Measurements from ENCODE around the genes SGK1 and MAP7.

DNA sequence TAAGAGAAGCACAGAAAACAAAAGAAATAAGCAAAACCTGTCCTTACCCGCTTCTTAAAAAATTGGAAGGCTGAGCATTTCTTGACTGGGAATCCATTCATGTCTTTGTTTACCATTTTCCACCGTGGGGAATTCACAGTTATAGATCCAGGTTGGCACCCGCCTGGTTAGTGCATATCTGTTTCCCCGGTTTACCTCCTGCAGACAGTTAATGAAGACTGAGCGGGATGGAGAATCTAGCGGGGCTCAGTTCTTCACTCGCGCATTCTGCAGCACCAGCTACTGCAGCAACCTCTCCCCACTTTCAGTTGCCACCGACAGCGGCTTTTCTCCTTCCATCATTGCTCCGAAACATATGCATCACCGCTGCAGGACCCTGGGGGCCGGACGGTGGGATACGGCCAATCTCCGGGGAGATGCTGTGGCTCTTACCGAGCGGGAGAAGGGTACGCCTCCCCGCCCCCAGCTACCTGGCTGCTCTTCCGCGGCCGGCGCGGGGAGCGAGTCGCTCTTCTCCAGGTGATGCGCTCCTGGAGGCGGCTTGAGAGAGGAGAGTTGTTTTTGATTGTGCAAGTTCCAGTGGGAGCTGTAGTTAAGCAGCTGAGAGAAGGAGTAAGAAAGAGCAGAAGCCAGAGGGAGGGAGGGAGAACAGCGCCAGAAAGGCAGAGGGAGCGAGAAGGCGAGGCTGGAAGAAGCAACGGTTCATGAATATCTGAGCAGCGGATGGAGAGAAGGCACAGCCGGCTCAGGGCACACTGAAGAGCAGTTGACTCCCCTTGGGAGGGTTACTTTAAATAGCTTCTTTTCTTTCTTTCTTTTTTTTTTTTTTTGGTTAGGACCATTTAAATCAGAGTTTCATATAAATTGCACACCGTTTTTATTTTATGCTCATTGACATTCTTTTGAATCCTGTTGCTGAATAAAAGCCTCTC is at the start of gene SGK1:
TSS of gene SGK1 (minus strand) at position 768 of the 932 bp plus-strand sequence.
- RRBS, result 3% methylated on average over 7 of the region's 36 CpGs

- RRBS, result no CpG with 5 or more reads among the region's 3 CpGs
Measured at GRCh38 chr6:134640897-134641585, 308.9 kb downstream of the ALDH8A1 start.

DNA sequence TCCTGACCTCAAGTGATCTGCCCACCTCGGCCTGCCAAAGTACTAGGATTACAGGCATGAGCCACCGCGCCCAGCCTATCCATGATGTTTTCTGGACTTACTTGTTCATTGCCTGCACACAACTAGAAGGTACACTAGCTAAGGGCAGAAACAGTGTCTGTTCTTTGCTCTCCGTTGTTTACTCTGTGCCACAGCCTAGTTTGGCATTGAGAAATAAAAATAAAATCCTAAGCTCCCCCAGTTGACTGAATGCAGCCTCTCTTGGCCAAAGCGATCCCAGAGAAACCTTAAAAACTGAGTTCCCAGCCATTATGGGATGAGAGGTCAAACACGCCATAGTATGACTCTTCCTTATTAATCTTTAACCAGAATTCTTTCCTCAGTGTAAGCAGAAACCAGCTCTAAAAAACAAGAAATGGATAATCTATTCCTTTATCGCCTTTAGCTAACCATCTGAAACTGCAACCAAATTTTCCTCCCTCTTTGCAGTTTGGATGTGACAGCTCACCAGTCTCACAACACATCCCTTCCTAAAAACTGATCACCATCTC is 15.9 kb downstream of the ALDH8A1 start:
- RRBS, result no CpG with 5 or more reads among the region's 7 CpGs

- RRBS, result no CpG with 5 or more reads among the region's 10 CpGs
Measured at GRCh38 chr6:135213956-135215135, 33.2 kb downstream of the MYB start.

DNA sequence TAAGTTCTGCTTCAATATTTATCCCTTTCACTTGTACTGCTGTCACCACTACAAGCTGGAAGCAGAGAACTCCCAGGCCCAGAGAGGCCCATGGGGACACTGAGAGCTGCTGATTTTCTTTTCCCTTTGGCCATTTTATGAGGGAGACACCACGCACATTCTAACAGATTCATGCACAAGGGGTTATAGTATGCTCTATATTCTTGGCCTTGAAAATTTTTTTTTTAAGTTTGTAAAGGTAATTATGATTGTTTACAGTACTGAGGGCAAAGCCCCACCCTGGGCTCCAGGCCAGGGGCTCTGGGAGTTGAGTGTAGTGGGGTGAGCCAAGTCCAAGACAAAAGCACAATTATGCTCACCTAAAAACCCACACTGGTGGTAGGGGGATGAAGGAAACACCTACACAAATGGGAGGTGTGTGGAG is 88.5 kb downstream of the MYB start:
- RRBS, result no CpG with 5 or more reads among the region's 1 CpG

GRCh38 chr6:135879924-135880291 is 28.4 kb downstream of the PDE7B start:
- RRBS, result no CpG with 5 or more reads among the region's 3 CpGs

GRCh38 chr6:135905455-135906341 is 54.2 kb downstream of the PDE7B start:
- RRBS, result no CpG with 5 or more reads among the region's 21 CpGs

DNA sequence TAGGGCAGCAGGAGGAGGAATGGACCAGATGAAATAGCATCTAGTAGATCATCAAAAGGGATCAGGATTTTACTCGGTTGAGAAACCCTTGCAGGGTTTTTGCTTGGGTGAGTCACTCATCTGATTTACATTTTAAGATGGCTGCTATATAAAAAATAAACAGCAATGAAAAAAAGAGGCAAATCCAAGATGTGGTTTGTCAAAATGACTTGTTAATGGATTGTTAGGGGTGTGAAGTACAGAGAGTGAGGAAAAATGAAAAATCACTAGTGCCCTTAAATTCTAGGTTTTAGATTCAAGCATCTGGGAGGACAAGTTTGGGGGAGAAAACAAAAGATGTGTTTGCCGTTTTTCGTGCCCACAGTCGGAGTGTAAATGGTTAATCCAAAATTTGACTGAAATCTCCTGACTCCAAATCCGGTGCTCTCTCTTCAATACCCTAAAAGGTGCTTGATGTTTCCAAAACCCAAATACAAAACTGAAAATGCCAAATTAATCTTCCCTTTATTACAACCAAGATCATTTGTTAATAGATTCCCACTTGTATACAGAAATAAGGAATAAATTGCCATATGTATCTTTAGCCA is 4.5 kb downstream of the BCLAF1 start:
- RRBS, result no CpG with 5 or more reads among the region's 5 CpGs

- RRBS, result no CpG with 5 or more reads among the region's 61 CpGs
Measured at GRCh38 chr6:136288617-136289520, 777 bp downstream of the BCLAF1 start.

DNA sequence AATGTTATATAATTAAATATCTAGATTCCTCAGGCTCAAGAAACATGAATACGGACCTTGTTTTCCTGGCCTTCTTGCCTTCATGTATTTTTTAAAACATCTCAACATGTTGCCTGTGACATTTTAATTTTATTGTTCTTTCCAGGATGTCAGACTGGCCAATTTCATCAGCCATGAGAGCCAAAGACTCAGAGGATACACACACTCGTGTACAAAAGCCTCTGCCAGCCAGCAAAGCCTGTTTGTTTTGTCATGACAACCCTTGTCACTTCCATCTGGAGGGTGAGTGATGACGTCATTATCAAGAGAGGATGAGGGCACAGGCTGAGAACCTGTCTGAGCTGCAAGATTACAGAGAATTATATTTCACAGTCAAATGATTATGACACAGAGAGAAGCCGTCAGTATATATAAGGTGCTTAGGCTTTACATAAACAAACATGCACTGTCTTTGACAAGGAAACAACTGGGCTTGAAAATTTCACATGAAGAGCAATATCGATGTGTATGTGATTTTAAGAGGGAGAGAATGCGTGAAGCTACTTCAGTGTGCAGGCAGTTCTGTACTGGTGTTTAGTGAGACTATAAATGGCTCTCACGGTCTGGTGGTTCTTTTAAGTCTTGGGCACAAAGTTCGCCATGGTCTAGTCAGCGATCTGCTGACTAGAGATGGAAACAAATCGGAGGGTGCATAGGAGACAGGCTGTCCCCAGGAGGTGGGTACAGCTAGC is 36.4 kb upstream of the BCLAF1 start:
- RRBS, result no CpG with 5 or more reads among the region's 10 CpGs

GRCh38 chr6:136383225-136383705 is 93.6 kb upstream of the BCLAF1 start:
- RRBS, result no CpG with 5 or more reads among the region's 5 CpGs

- RRBS, result no CpG with 5 or more reads among the region's 7 CpGs
Measured at GRCh38 chr6:136511539-136512351, 38.5 kb downstream of the MAP7 start.

DNA sequence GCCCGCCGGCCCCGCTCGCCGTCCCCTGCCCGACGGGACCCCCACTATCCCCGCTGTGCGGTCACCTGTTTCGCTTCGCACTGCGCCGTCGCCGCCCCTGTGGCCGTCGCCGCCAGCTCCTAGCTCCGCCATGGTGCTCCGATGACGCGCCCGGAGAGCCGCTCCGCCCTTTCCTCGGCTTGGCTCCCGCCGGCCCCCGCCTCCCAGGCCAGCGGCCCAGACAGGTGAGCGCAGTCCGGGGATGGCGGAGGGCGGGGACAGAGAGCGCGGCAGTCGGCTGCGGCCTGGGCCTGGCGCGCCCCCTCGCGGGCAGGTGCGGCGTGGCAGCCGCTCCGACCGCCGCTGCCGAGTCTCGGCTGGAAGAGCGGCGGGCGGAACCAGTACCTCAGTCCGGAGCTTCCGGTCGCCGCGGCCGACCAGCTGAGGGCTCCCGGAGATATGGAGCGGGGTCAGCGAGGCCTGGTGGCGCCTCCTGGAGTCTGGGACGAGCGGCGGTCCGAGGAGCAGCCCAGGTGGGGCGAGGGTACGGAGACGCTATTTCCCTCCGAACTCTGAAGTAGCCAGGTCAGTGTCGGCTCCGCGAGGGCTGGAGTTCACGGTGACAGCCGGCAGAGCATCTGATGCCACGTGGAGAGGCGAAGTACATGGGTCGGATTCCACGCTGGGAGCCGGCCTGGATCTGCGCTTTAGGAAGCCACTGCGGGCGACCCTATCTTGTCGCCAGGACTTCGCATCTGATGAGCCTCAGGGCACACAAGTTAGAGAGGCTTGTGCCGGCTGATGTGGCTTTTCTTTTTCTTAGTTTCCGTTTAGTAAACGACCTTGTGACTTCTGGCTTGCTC is at the start of gene MAP7:
TSS of gene MAP7 (minus strand) at position 146 of the 842 bp plus-strand sequence.
- RRBS, result 3% methylated on average over 16 of the region's 89 CpGs

GRCh38 chr6:136601552-136602407 is 51.6 kb upstream of the MAP7 start:
- RRBS, result no CpG with 5 or more reads among the region's 4 CpGs

- RRBS, result no CpG with 5 or more reads among the region's 3 CpGs
Measured at GRCh38 chr6:136610120-136610633, 60.0 kb upstream of the MAP7 start.

GRCh38 chr6:136753416-136754147 is 38.7 kb downstream of the MAP3K5 start:
- RRBS, result no CpG with 5 or more reads among the region's 11 CpGs

- RRBS, result no CpG with 5 or more reads among the region's 2 CpGs
Measured at GRCh38 chr6:136771402-136771798, 20.9 kb downstream of the MAP3K5 start.

DNA sequence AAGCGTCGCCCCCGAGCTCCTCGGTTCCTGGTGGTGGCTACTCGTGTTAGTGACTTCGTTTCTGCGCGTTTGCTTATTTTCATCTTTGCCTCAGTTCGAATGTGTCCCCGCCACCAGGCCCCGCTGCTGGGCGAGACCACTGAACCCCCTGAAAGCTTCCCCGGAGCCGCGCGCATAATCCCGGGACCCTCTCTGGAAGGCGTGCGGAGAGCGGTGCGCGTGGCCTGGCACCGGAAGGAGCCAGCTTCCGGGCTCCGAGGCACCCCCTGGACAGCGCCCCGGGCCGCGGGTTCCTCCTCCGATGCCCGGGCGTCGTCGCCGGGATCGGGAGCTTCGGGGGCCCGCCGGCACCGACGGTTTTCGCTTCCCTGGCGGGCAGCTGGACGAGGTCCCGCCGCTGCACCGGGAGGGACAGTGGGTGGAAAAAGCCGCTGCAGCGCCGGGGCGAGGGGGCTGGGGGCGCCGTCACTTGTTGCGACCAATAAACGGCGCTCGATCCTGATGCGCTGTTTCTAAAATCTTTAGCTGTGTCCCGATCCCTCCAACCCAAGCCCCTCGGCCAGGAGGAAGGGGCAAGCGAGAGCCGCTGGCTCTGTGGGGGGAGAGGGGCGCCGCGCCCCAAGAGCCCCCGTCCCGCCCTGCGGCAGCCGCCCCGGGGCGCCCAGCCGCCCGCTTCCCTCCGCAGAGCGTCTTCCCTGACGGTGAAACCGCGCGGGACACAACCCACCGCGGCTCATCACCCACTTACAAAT is 543 bp upstream of the SLC35D3 start:
- RRBS, result 4% methylated on average over 19 of the region's 81 CpGs

GRCh38 chr6:137041867-137042740 is 2.7 kb downstream of the IL20RA start:
- RRBS, result no CpG with 5 or more reads among the region's 7 CpGs

GRCh38 chr6:137043746-137044828 is 678 bp downstream of the IL20RA start:
- RRBS, result 2% methylated on average over 23 of the region's 95 CpGs